Foreskin fibroblast (primary cell): ENCODE measurements around a stretch of chr3.

DNA sequence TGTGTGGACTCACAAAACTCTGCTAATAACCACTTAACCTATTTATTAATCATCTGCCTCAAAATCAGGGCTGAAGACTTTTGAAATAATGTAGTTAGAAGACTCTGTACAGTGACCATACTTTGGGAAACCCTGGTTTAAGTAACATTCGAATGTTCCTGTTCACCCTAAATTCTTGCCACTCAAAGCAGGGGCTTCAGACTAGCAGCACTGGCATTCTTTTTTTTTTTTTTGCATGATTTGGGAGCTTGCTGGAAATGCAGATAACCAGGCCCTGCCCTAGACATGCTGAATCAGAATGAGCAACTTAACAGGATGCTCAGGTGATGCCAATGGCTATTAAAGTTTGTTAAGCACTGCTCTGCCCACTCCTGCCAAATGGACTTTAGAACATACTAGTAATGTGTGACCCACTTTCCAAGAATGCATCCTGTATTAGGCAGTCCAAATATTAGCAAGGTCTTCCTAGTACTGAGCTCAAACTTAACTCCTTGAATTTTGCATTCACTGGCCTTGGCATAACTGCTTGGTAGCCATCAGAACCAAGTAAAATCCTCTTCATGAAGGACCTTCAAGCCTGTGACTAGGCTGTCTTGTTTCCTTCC lies 12.7 kb upstream of the ST3GAL6 start:
- RRBS, result no CpG with 5 or more reads among the region's 1 CpG

DNA sequence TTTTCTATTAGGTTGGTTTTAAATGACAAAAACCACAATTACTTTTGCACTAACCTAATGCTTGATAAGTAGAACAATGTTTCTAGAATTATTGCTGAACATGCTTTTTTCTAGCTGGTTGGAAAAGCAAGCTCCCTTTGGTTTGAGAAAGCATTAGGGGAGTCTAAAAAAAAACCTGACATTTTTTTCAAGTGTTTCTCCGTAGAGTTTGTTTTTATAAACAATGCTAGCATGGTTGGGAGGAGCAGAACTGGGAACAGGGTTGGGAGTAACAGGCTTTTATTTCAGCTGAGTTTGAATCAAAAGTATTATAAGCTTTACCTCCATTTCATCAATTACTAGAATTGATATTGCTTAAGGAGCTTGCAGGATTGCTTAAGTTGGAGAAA lies 1.0 kb downstream of the ST3GAL6 start:
- RRBS, result no CpG with 5 or more reads among the region's 1 CpG

GRCh38 chr3:98811156-98811454 lies 48.0 kb downstream of the ST3GAL6 start:
- RRBS, result no CpG with 5 or more reads among the region's 5 CpGs

GRCh38 chr3:99651488-99652053 lies 13.2 kb downstream of the COL8A1 start:
- RRBS, result no CpG with 5 or more reads among the region's 4 CpGs

GRCh38 chr3:99847802-99848760 lies 30.4 kb downstream of the CMSS1 start:
- RRBS, result no CpG with 5 or more reads among the region's 10 CpGs

DNA sequence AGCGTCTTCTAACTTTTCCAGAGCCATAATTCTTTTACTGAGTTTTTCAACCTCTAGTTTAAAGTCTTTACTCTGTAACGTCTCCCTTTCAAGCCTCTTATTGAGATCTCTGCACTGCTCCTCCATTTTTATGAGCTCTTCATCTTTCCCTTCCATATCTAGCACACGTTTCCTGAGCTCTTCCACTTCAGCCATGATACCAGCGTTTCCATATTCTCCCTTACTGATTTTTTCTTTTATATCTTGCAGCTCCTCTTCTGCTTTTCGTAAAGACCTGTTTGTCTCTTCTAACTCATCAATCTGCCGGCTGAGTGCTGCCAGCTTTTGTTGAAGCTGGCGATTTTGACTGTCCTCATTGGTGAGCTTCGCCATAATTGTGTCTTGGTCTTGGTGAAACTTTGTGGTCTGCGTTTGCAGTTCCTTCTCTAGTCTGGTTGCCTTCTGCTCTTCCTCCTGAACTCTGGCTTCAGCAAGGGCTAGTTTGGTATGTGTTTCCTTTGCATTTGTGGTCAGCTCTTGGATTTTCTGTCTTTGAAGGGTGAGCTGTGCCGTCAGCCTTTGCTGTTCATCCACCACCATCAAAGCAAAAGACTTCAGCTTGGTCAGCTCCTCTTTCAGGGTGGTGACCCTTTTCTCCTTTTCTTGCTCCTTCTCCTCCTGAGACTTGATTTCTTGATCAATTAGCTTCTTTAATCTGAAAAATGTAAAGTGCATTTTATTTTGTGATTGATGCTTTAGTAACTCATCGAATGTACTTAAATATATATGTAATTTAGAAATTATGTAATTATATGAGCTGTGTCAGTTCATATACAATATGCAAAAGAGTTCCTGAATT lies 32.9 kb downstream of the CMSS1 start:
- RRBS, result no CpG with 5 or more reads among the region's 11 CpGs

DNA sequence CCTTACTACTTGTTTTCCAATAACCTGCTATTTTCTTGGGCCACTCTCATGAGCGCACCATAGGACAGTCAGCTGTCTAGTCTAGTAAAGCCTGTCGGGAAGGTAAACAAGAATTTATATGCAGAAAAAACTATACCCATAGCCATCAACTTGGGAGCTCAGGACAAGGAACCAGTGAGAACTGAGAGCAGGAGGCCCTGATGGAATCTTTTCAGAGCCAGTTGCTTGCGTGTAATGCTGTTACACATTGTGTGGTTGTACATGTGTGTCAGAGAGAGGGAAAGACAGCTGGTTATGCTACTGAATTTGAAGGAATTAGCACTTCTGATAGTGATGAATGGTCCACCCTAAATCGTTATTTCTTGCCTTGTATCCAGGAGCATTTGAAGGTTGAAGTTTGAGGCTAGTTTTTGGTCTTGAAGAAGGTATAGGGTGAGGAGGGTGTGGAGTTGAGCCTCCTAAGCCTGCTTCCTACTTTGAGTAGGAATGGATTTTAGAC lies 36.1 kb downstream of the CMSS1 start:
- RRBS, result no CpG with 5 or more reads among the region's 4 CpGs

- RRBS, result no CpG with 5 or more reads among the region's 5 CpGs
These were observed 116.1 kb downstream of the CMSS1 start for GRCh38 chr3:99933722-99934202.

- RRBS, result no CpG with 5 or more reads among the region's 4 CpGs
These were observed 120.7 kb downstream of the CMSS1 start for GRCh38 chr3:99938196-99939022.

- RRBS, result no CpG with 5 or more reads among the region's 4 CpGs
These were observed 16.3 kb downstream of the FILIP1L start for GRCh38 chr3:100097828-100098532.

DNA sequence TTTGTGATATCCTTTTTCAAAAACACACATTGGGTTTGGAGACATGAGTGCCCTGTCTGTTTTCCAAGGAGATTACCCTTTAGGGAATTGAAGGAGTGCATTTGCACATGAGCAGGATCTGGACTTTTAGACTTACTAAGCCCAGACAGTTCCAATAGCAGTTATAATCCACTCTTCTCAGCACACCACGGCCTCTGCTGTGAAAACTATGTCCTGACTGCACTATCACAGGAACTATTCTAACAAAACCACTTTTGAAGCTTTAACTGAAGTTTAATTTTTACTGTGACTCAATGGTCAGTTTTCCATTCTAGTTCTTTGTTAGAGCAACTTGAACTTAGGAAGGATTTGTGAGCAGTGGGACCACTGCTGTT lies 49.7 kb upstream of the FILIP1L start:
- RRBS, result no CpG with 5 or more reads among the region's 1 CpG

DNA sequence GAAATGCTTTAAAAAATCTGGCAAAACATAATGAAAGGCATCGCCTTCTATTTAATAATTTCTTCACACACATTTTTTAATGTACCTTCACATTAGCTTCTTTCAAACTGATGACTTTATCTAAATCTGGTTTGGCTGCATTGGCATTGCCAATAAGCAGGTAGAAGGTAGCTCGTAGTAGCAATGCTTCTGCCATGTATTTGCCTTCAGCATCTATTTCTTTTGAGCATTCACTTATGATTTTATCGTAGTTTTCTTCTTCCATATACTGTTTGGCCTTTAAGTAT lies 23.3 kb downstream of the TOMM70 start:
- RRBS, result no CpG with 5 or more reads among the region's 3 CpGs

DNA sequence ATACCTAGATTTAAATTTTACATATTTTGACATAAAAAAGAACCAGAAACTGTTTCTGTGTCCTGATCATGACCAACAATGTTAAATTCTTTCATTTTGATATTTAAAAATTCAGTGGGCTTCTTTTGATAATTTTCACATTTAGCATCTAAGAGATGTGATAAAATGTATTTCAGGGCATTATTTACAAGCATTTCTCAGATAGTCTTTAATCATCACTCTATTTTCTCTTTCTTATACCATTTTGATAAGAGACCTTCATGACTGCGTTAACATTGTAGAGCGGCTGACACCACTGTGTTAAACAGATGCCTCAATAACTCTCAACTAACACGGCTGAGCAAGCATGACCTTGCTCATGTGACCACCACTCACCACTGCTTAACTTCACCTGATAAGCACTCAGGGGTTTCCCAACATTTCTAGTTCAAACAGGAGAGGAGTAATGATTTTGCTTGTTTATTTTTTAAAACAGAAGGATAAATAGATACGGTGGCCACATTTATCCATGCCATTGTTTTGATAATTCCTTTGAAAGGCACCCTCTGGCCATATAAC lies 37.8 kb upstream of the TMEM45A start:
- RRBS, result no CpG with 5 or more reads among the region's 4 CpGs

DNA sequence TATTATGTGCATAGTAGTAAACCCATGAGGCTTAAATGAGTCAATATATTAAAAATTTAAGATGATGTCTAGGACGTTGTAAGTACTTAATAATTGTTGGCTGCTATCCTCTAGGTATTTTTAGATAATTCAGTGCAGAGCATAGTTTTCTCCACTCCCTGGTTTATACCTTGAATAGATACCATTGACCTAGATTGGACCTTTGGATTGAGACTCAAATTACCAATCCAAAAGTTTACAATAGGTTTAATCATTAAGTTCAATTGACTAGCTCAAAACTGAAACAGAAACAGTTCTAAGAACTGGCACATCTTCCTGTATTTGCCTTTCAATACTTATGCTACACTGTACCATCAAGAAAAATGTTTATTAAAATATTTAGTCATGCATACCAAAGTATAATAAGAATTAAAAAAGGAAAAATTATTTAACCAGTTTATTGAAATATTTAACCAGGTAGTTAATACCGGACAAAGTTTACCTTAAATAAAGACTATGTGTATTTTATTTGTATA lies 4.6 kb downstream of the ADGRG7 start:
- RRBS, result no CpG with 5 or more reads among the region's 2 CpGs

- RRBS, result no CpG with 5 or more reads among the region's 3 CpGs
These were observed 103.7 kb downstream of the IMPG2 start for GRCh38 chr3:101216495-101217279.

GRCh38 chr3:101430773-101431282 lies 82.2 kb downstream of the SENP7 start:
- RRBS, result no CpG with 5 or more reads among the region's 3 CpGs

DNA sequence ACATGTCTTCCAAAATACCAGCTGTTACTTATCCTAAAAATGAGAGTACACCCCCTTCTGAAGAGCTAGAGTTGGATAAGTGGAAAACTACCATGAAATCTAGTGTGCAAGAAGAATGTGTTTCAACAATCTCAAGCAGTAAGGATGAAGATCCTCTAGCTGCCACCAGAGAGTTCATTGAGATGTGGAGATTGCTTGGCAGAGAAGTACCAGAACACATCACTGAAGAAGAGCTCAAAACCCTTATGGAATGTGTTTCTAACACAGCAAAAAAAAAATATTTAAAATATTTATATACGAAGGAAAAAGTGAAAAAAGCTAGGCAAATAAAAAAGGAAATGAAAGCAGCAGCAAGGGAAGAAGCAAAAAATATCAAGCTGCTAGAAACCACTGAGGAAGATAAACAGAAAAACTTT lies 3.2 kb downstream of the TRMT10C start:
- RRBS, result no CpG with 5 or more reads among the region's 1 CpG

DNA sequence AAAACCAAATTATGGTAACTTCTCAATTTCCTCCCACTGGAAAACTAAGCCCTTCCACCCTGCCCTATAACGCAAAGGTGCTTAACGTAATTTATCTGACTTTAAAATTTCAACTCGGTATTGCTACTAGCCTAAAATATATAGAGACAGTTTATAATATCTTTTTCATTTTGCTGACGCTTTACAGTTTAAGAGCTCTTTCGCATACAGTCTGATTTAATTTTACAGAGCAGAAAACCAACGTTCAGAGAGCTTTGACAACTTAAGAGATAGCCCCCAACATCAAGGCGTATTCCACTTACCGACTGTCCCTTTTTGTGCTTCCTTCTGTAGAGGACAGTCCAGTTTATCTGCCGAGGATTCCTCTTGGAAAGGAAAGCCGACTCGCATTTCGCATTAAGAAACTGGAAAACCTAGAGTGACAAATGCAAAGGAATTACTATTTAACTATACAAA lies 974 bp downstream of the RPL24 start:
- RRBS, result no CpG with 5 or more reads among the region's 12 CpGs

- RRBS, result no CpG with 5 or more reads among the region's 7 CpGs
These were observed 15.2 kb downstream of the NFKBIZ start for GRCh38 chr3:101864430-101864899.

DNA sequence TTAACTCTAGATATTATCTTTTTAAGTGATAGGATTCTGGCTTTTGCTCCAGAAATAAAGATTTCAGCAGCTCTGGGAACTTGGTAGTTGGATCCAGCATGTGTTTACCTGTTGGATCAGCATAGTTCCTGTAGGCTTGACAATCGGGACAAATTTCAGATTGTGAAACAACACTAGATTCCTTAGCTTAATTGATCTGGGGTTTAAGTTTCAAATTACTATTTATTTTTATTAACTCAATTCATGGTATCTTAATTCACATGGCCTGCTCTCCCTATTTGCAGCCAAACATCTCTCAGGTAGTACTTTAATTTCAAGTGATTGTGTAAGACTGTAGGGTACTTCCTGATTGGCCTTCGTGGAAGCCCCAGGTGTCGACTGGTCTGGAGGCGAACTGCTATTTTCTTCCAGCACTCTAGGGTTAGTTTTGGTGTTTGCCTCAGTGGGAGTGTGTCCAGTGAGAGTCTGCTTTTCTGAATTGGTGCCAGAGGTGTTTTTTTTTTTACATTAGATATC lies 16.7 kb downstream of the NFKBIZ start:
- RRBS, result no CpG with 5 or more reads among the region's 4 CpGs